Retinal pigment epithelial cell (primary cell): ENCODE results near the genes SDSL, LHX5 and TBX3.

DNA sequence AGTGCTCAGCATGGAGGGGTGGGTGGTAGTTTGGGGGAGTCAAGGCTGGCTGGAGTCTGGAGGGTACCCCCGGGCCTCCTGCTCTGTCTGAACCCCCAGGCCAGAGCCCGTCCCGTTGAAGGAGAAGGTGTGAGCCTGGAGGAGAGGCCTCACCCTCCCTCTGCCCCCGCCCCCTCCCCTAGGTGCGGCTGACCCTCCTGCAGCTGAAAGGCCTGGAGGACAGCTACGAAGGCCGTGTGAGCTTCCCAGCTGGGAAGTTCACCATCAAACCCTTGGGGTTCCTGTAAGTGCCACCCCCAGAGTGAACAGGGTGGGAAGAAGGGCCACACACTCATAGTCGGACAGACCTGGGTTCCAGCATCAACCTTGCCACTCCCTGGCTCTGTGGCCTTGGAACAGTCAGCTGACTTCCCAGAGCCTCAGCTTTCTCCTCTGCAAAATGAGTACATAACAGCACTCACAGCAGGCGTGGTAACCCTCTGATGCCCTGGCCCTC, 16.0 kb downstream of the PLBD2 start:
- RRBS: no CpG with 5 or more reads among the region's 9 CpGs

DNA sequence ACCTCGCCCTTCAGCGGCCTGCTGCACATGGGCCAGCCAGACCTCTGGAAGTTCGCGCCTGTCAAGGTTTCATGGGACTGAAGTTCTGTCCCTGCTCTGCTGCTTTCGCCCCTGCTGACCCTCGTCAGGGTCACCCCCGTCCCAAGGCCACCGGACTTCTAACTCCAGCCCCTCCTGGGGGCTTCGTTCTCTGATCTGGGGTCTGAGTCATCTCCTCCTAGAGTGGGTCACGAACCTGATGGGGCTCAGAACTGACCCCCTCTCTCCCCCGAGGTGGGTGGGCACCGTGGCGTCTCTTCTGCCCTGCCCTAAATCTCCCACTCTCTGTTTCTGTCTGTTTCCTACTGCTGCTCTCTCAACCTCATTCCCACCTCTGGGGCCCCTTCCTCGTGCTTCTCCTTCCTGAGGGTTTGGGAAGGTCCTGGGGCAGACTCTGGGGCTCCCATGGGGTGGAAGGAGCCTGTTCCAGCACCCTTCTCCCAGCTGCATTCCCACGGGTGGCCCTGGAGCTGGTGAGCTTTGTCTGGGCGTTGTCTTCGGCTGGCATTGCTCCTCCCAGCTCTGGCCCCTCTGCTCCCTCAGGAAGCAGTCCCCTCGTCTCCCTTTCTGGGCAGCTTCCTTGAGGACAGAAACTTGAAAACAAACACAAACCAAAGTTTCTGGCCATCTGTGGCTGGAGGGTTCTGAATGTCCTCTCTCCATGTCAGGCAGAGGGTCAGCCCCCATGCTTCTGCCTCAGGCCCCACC, 15.0 kb downstream of the SDS start:
- RRBS: no CpG with 5 or more reads among the region's 18 CpGs

DNA sequence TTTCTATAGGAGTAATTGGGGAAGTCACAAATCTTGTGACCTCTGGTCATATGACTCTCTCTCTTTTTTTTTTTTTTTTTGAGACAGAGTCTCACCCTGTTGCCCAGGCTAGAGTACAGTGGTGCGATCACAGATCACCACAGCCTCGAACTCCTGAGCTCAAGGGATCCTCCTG, 5.8 kb upstream of the SDSL start:
- RRBS: no CpG with 5 or more reads among the region's 2 CpGs

DNA sequence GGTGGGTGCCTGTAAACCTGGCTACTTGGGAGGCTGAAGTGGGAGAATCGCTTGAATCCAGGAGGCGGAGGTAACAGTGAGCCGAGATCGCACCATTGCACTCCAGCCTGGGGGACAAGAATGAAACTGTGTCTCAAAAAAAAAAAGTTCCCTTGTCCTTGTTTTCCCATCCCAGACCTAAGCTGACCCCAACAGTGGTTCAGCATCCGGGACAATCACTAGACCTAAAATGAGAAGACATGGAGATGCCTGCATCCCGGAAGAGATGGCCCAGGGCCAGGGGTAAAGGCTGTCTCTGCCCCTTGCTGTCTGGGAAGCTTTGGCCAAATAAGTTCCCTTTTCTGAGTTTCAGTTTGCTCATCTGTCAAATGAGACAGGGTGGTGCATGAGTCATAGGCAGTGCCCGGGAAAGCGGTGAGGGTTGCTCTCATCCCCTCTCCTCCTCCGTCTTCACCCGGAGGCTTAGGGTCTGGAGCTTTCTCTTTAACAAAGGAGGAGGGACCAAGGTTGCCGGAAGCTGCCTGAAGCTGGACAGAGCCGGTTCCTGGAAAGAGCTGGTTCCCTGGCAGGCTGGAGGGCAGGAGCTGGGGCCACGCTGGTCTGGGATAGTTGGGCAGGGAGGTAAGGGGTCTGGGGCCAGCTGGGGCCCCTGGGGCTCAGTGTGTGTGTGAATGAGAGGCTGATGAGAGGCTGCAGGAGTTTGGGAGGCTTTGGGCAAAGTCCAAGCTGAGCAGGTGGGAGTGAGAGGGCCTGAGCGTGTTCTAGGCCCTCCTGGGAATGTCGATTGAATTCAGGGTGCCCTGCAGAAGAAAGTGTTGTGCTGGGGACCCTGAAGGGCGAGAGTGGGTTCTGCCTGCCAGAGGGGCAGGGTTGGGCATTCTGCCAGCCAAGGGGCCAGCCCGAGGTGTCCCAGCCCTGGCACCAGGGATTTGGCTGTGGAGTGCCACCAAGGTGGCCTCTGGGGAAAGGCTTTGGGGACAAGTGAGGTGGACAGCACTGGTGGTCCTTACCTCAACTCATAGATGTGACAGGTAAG, at the start of gene SDSL:
Gene SDSL (plus strand): TSS at position 524 of the 1,036 bp plus-strand sequence.
- RRBS: 11% methylated on average over 2 of the region's 17 CpGs

DNA sequence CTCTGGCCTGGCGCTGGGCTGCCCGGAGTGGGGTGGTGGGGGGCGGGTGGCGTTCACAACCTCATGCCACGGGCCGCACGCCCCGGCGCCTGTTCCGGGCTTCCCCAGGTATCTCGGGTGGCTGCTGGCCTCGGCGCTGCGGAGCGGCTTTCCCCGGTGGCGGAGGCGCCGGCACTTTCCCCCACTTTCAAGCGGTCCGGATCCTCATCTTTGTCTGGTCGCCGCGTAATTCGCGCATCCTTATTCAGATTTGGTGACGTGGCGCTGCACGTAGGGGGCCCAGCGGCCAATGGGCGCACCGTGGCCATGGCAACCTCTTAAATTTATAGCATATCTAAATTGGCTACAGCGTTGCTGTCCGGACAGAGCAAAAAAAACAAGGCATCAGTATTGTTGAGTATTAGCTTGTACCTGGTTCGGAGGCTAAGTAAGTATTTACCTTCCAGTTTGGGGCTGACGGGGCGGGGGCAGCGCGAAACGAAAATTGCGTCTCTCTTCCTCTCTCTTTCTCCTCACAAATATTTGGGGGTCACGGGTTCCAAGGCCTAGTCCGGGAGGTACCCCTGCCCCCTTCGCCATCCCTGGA, at the start of gene LHX5:
Gene LHX5 (minus strand): TSS at position 216 of the 586 bp plus-strand sequence.
- RRBS: 2% methylated on average over 15 of the region's 44 CpGs

DNA sequence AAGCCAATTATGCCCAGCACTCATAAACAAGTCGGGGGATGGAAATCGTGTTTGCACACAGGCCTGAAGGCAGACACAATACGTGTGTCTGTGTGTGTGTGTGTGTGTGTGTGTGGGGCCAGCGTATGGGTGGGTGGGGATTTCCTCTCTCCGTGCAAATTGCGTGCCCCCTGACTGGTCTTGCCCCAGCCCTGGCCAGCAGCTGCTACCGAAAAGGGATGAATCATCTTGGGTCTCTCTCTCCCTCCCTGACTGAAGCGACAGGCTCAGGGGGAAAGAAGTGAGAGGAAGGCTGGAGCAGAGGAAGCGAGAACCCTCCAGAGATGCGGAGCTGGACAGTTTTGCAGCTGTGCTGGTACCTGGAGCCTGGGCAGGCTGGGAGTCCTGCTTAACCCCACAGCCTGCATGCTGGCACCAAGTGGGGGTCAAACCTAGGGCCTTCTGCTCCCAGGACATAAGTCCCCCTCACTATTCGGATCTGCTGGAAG, 103.0 kb downstream of the RBM19 start:
- RRBS: no CpG with 5 or more reads among the region's 11 CpGs

GRCh38 chr12:114446996-114447479, 41.1 kb upstream of the TBX5 start:
- RRBS: 1% methylated on average over 10 of the region's 21 CpGs

DNA sequence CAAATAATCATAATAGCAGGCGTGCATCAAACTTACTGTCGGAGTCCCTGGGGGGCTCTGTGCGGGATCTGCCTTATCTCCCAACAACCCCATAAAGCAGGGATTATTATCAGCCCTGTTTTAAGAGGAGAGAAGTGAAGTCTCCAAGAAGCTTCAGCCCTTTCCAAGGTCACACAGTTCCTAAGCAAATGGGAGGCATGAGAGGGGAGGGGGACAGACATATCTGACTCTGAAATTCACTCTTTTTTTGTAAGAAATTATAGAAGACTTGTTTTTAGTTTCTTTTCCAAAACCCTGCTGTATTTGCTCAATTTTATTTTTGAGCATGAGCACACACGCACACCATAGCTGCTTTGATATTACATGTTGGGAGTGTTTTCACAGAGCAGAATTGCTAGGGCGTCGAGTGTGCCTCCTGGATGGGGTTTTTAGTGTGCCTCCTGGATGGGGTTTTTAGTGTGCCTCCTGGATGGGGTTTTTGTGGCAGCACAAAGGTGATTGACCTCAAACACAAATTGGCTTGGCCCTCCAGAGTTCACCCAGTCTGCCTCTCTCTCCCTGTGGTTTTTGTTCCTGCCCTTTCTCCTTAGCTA, 27.3 kb downstream of the TBX3 start:
- RRBS: no CpG with 5 or more reads among the region's 6 CpGs

DNA sequence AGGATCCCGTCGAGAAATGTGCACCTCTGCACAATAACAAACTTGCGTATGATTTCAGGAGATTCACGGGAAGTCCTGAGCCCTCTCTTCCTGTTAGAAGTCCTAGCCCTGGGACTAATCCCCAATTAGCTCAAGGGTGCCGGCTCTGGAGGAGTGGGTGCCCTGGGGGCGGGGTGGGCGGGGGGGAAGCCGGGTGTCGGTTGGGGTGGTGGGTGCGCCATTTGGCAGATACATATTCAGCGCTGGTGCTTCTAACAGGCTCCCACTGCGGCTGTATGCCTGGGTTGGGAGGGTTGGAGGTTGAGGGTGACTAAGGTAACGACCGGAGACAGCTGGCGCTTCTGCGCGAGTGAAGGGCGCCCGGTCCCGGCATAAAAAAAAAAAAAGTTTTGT, 19.4 kb downstream of the TBX3 start:
- RRBS: 3% methylated on average over 3 of the region's 20 CpGs

DNA sequence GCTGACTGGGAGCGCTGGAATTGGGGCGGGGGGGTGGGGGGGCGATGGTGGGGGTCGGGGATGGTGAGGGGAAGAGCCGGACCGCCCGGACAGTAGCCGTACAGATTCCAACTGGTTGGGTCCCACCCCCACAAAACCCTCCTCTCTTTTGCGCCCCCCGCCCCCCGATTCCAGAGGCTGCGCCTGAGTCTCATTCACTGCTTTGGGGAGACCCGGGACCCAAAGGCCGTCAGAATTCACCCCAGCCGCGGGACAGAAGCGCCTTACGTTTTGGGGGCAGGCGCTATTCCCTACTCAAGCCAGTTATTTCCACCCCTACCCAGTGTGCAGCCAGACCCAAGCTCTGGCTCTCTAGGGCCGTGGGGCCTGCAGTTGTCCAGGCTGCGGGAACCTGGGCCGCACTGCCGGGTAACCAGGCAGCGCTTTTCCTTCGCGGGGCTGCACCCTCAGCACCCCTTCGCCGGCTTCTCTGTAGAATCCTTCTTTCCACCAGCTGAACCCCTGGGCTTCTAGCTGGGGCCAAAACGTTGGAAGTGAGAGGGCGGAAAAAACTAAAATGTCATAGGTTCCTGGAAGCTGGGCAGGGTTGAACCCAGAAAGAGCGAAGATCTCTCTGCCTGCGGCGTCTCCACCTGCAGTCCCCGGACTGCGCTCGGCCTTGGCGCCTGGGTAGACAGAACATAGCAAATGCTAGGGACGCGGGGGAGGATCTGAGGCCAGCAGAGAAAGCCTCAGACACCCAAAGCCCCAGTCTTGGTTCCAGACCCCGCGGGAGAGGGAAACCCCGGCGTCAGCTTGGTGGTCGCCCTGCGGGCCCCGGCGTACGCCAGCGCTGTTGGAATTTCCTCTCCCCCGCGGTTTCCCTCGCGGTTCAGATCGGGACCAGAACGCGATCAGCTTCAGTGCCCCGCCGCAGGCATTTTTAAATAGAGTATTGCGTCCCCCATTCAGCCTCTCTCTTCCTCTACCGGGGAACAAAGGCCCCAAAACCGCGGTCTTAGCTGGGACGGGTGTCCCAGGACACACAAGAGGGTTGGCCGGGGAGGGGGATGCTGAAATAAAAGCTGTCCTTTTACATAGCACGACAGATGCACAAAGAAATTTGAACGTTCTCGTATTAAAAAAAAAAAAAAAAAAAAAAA, 18.3 kb downstream of the TBX3 start:
- RRBS: 4% methylated on average over 11 of the region's 67 CpGs

DNA sequence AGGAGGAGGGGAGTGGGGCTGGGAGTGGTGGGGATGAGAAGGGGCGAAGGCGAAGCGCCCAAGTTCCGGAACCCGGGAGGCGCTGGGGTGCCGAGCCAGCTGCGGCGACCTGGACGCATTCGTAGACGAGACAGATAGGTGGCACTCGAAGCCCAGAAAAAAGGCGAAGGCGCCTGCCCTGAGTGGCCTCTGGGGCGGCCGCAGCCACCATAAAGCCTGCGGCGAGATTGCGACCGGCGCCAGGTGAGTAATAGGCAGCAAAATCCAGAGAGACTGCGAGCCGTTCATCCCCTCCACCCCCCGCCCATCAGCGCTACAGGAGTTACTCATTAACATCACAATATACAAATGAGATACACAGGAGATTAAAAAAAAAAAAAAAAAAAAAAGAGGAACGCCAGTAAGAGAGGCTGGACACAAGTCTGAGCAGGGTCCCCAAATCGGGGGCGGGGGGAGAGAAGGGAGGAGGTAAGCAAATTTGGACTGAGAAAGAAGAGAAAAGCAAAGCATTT, 15.8 kb downstream of the TBX3 start:
- RRBS: no CpG with 5 or more reads among the region's 29 CpGs

GRCh38 chr12:114683801-114684229, at the start of gene TBX3:
TBX3 (minus strand) TSS chr12:114684175.
- RRBS: under 1% methylated on average over 8 of the region's 28 CpGs

DNA sequence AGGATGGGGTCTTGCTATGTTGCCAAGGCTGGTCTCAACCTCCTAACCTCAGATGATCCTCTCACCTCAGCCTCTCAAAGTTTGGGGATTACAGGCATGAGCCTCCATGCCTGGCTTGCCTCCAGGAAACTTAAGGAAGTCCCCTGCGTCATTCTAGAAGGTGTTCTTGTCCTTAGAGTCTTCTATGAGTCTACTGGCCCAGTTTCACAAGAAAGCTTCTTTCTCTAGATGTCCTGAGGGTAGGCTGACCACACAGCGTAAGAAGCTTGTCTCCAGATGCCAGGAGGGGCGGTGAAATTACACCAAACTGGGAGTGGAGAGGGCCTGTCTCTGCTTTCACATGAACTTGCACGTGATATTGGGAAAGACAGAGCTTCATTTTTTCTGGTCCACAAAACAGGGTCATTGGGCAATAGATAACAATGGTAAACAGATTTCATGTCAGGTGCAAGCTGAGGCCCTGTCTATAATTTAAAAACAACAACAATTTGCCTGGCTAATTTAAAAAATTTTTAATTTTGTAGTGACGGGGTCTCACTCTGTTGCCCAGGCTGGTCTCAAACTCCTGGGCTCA, 85.6 kb upstream of the TBX3 start:
- RRBS: no CpG with 5 or more reads among the region's 5 CpGs

GRCh38 chr12:114813138-114813828, 129.3 kb upstream of the TBX3 start:
- RRBS: no CpG with 5 or more reads among the region's 15 CpGs

- RRBS: no CpG with 5 or more reads among the region's 5 CpGs
Measured at GRCh38 chr12:114826297-114826731, 142.3 kb upstream of the TBX3 start.

GRCh38 chr12:115088454-115089065, 404.6 kb upstream of the TBX3 start:
- RRBS: no CpG with 5 or more reads among the region's 3 CpGs

- RRBS: no CpG with 5 or more reads among the region's 2 CpGs
Measured at GRCh38 chr12:115438961-115439608, 755.1 kb upstream of the TBX3 start.

GRCh38 chr12:115451645-115452420, 767.9 kb upstream of the TBX3 start:
- RRBS: under 1% methylated on average over 15 of the region's 85 CpGs

- RRBS: no CpG with 5 or more reads among the region's 5 CpGs
Measured at GRCh38 chr12:115467951-115468480, 784.0 kb upstream of the TBX3 start.

DNA sequence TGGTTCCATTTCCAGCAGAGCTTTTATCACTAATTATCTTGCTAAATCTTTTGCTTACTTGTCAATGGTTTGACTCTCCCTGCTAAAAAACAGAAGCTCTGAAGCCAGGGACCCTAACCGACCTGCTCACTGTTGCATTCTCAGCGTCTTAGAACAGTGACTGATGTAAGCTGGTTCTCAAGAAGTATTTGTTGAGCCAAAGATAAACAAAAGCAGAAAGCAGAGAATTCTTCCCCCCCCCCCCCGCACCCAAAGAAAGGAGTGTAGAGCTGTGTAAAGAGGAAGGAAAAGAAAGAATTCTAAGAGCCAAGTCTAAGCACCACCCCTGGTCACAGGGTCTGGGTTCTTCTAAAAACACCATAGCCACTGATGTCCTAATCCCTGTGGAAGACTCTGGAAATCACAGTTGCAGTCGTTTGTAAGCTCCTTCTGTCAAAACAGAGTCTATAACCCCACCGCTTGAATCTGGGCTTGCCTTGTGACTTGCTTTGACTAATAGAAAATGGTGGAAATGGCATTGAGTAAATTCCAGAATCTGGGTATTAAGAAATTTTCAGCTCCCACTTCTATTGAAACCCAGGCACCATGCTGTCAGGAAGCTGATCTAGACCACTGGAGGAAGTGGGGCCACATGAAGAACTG, 385.7 kb downstream of the MED13L start:
- RRBS: no CpG with 5 or more reads among the region's 5 CpGs